IMR-90 (cell line): ENCODE measurements around the genes AIF1, PRRC2A and DDAH2.

DNA sequence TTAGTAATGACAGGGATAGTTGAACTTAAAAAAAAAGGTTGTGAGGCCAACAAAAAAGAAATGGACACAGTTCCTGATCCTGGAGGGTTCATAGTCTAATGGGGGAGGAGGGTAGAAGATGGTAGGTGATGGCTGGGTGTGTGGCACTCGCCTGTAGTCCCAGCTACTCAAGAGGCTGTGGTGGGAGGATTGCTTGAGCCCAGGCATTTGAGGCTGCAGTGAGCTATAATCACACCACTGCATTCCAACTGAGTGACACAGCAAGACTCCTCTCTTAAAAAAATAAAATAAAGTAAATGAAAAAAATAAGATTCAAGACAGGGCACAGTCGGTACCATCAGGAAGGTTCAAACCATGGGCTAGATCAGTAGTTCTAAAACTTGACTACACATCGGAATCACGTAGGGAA, 2.3 kb upstream of the MICB start:
- RRBS = no CpG with 5 or more reads among the region's 4 CpGs
CAGE:
- cytosol, long polyA plus RNA = no peak
- long polyA plus RNA = no peak
- nucleus, long polyA plus RNA = no peak

DNA sequence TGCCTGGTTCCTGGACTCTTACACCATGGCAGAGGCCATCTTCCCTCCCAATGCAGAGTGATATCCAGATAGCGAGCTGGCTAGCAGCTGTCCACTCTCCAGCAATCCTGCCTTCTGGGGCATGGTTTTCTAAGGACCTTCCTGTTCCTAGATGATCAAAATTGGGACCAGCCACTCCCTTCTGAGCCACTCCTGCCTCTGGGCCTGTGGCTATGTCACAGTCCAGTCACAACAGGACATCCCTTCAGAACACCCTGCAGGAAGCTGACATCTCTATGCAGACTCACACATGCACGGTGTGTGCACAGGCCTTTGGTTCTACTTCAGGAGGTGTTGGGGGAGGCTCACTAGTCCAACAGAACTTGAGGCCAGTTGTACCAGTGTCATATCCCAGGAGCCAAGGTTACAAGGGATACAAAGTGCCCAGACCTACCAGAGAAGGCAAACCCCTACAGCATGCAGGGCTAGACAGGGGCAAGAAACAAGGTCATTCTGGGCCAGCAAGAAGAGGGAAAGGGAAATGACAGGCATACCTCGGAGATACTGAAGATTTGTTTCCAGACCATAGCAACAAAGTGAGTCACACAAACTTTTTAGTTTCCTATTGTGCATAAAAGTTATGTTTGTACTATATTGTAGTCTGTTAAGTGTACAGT, 2.7 kb upstream of the MCCD1 start:
- RRBS = no CpG with 5 or more reads among the region's 3 CpGs
CAGE:
- cytosol, long polyA plus RNA = no peak
- long polyA plus RNA = no peak
- nucleus, long polyA plus RNA = no peak

DNA sequence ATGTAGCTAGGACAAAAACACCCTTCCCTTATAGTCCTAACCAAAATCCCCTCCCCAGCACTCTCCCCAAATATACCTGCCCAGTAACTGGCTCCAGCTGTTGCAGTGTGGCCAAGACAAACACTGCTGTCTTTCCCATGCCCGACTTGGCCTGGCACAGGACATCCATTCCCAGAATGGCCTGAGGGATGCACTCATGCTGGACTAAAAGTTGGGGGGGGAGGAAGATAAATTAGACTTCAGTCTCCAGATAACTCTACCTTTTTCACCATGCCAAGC, 2.8 kb downstream of the DDX39B start:
- RRBS = no CpG with 5 or more reads among the region's 1 CpG
CAGE:
- cytosol, long polyA plus RNA = no peak
- long polyA plus RNA = no peak
- nucleus, long polyA plus RNA = no peak

DNA sequence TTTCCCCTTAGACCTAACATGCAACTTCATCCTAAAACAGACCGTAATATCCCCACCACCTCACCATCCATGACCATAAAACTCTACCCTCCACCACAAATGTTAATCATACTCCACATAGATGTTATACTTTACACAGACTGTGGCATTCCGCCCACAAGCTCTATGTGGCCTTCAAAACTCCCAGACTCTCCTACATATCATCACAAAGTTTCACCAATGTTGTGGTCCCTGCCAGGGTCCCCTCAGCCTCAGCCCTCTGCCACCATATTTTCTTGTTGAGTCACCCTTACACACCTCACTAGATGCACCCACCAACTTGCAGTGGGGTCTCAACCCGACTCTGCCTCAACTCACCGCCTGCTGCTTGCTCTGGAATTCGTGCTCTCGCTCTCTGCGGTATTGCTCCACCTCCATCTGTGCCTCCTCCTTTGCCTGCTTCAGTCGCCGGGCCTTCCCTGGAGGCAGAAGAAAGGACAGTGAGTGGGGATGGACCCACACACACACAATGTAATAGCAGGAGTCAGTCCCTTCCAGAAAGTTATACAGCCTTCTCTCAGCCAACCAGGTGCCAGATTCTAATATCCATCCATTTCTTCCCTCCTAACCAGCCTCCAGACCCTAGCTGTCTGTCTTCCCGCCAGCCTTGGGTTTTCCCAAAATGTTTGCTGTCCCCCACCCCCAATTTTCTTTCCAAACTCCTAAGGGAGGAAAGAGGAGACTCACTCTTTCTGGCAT, 487 bp downstream of the ATP6V1G2 start:
- RRBS = no CpG with 5 or more reads among the region's 10 CpGs
CAGE:
- cytosol, long polyA plus RNA = no peak
- long polyA plus RNA = no peak
- nucleus, long polyA plus RNA = no peak

GRCh38 chr6:31614796-31615495, at the start of gene AIF1:
AIF1 (plus strand) TSS chr6:31615234.
- RRBS = no CpG with 5 or more reads among the region's 5 CpGs
CAGE:
- cytosol, long polyA plus RNA = no peak
- long polyA plus RNA = no peak
- nucleus, long polyA plus RNA = no peak

DNA sequence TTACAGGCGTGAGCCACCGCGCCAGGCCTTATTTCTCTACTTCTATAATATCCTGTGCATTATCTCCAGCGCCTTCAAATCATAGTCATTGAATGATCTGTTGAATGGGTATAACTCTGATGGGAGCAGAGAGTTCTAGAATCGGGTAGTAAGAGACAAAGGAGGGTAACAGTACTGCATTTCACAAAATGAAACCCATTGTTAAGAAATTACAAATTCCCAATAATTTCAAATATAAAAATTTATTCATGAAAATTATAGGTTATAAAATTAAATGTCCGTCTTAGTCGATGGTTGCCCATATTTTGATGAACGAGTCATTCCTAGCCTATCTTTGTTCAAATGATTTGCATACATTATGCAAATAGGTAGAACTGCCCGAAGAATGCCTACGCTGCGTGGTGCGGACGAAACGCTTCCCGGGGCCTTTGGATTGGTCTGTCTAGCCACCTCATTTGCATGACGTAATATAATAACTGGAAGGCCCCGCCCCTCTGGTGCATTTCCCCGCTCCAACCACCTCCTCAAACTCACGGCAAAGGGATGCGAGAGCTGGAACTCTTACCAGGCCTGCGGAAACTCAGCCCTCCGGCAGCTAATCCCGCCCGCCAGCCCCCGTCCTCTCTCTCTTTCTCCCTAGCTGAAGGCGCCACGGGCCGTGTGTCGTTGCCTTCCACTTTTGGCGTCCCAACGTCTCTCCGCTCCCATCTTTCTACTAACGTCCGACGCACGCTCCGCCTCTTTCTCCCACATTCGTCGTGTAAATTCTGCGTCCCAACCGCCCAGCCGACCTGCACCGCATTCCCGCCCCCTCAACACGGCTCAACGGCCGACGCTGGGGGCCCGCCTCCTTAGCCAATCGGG, 659 bp upstream of the PRRC2A start:
- RRBS = no CpG with 5 or more reads among the region's 50 CpGs
CAGE:
- cytosol, long polyA plus RNA = no peak
- long polyA plus RNA = no peak
- nucleus, long polyA plus RNA = no peak

GRCh38 chr6:31620488-31621125, at the start of gene PRRC2A:
PRRC2A (plus strand) TSS chr6:31620715.
- RRBS = 2% methylated on average over 26 of the region's 57 CpGs
CAGE:
- cytosol, long polyA plus RNA = no peak
- long polyA plus RNA = start-site peak on the plus strand at chr6:31620711-31620776, 82 and 369 reads in 2 replicates
- nucleus, long polyA plus RNA = no peak

DNA sequence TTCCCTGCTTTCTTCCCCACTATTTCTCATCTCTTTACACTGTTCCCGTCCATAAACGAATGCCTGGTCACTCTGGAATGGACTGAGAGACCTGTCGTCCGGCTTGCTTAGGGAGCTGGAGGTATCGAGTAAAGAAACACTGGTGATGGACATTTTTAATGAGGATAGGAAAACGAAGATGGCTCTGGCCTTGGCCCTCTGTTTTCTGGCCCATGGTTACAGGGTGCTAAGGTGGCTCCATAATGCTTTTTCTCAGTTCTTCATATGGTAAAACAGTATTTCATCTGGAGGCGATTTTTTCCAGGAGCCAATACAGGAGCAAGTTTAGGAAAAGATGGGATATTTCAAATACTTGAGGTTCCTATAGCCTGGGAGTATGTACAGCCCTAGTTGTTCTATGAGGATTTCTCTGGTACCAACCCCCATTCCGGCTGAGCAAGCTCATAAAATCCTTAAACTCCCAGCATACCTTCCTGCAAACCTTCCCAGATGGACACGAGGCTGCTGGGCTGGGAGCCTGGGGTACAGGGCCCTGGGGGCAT, 1.3 kb downstream of the PRRC2A start:
- RRBS = no CpG with 5 or more reads among the region's 9 CpGs
CAGE:
- cytosol, long polyA plus RNA = no peak
- long polyA plus RNA = no peak
- nucleus, long polyA plus RNA = no peak

GRCh38 chr6:31690182-31690868, 9.5 kb upstream of the LY6G5C start:
- RRBS = no CpG with 5 or more reads among the region's 6 CpGs
CAGE:
- cytosol, long polyA plus RNA = no peak
- long polyA plus RNA = no peak
- nucleus, long polyA plus RNA = no peak

DNA sequence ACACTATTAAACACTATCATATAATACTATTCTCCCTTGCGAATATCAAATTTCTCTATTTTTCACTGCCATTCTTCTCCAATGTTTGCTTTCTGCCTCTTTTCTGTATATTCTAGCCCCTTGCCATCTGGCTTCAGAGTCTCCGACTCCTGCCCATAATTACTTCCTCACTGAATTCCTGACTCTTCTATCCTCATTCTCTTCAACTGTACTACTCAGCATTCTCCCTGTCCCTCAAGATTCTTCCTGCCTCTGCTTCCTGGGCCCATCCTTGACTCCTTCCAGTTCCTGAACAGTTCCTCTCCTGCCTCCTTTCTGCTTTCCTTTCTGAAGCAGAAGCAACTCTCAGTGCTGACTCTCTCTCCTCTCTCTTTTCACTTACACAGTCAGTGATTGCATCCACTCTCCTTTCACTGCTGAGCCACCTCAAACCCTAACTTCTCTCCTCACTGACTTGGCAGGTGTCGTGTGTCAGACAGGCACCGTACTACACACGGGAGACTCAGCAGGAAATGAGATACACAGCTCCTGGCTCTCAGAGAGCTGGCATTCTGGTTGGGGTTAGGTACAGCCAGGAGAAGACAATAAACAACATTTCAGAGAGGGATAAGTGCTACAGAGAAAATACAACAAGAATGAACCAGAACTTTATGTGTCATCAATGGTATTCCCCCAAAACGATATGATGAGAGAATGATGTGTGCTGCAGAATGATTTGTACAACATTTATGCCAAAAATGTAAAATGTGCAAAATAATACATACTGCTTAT, 5.6 kb downstream of the ABHD16A start:
- RRBS = no CpG with 5 or more reads among the region's 6 CpGs
CAGE:
- cytosol, long polyA plus RNA = no peak
- long polyA plus RNA = no peak
- nucleus, long polyA plus RNA = no peak

DNA sequence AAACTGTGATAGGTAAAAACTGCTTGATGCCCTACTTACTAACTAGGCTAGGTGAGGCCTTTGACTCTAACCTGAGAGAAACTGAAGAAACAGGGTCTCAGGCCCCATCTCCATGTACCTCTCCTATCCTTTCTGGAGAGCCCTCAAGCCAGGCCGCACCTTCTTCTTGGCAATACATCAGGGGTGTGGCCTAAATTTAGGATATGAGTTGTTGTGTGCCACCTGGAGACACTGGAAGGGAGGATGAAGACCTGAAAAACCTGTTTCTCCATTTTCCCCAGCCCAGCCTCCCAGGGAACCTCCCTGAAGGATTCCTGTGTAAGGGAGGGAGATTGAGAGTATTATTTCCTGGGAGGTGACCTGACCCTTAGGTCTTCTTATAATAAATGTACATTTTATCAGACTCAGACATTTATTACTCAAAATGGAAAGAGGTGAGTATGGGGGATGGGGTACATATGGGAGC, 3.1 kb downstream of the LY6G6D start:
- RRBS = no CpG with 5 or more reads among the region's 1 CpG
CAGE:
- cytosol, long polyA plus RNA = no peak
- long polyA plus RNA = no peak
- nucleus, long polyA plus RNA = no peak

DNA sequence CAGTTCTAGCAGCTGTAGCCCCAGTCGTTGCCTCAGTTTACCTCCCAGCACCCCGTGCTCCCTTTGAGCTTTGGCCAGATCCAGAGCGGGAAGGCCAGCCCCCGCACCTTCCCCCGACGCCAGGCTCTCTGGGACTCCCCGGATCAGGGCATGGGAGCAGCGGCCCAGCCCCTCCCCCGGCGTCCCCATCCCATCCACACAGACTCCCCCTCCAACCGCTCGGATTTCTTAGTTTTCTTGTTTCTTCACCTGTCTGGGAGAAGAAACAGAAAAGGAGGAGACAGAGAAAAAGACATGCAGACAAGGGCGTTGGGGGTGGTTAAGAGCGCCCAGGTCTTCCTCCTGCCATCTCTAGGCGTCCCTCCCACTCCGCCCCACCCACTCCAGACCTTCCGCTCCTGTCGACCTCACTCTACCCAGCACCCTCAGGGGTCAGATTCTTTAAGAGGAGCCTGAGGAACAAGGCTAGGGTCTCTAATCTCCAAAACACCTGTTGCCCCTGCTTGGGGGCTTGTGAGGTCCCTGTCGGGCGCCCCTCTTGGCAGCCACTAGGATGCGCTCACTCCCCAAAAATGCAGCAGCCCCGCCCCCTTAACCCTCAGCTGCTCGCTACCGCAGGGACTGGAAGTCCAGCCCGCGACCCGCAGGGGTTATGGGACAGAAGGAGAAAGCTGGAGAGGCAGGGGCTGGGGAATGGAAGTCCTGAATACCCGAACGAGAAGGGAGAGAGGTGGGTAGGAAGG, at the start of gene DDAH2:
Gene DDAH2, minus strand, starts transcription at position 327 of the 743 bp plus-strand sequence.
- RRBS = 7% methylated on average over 2 of the region's 29 CpGs
CAGE:
- cytosol, long polyA plus RNA = no peak
- long polyA plus RNA = no peak
- nucleus, long polyA plus RNA = no peak

DNA sequence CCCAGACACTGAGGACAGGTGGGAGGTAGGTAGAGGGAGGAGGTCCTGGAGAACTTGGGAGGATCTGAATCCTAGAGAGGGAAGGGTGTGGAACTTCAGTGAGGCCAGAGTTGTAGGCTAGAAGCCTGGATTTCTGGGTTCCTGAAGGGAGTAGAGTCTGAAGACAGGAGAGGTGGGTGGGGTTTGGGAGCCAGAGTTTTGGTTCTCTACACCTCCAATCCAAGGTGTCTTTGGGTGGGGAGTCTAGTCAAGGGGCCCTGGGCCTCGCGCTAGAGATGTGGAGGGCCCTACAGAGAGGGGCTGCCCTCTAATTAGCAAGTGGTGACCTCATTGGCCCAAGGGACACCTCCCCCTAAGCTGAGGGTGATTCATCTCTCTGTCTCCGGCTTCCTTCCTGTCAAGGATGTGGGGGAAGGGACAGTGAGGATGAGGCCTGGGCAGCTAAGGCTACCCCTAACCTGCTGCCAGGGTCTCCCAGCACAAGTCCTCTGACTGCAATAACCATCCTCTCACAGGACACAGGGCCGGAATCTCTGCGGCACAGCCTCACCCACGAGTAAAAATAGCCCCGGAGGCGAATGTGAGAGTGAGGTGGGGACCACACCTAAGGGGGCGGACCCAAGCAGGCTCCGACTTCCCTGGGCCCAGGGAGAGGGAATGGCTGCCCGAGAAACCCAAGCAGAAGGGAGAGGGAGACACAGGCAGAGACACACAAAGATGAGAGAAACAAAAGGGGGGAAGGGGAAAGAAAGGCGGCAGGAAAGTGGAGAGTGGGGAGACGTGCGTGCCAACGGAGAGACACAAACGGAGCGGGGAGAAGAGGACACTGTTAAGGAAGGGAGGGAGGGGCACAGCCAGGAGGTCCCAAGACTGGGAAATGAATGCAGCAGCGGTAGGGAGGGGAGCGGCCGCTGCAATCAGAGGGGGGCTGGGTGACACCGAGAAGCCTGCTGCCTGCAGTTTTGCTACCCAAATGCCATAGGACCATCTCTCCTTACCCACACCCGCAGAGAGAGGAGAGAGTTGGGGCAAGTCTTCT, 1.5 kb downstream of the CLIC1 start:
- RRBS = no CpG with 5 or more reads among the region's 22 CpGs
CAGE:
- cytosol, long polyA plus RNA = no peak
- long polyA plus RNA = no peak
- nucleus, long polyA plus RNA = no peak

GRCh38 chr6:31775656-31776006, 1.5 kb downstream of the VWA7 start:
- RRBS = no CpG with 5 or more reads among the region's 14 CpGs
CAGE:
- cytosol, long polyA plus RNA = no peak
- long polyA plus RNA = no peak
- nucleus, long polyA plus RNA = no peak

DNA sequence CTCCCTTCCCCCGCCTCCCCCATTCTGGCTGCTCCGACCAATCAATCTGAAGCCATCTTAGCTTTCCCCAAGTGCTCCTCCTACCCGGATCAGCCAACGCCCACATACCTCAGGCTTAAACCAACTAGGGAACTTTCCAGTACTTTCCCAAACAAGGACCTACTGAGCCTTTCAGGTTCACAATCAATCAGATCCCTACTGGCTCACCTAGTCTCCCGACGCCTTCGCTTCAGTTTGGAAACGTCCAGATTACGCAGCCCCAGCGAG, 468 bp downstream of the HSPA1L start:
- RRBS = no CpG with 5 or more reads among the region's 10 CpGs
CAGE:
- cytosol, long polyA plus RNA = no peak
- long polyA plus RNA = no peak
- nucleus, long polyA plus RNA = no peak

DNA sequence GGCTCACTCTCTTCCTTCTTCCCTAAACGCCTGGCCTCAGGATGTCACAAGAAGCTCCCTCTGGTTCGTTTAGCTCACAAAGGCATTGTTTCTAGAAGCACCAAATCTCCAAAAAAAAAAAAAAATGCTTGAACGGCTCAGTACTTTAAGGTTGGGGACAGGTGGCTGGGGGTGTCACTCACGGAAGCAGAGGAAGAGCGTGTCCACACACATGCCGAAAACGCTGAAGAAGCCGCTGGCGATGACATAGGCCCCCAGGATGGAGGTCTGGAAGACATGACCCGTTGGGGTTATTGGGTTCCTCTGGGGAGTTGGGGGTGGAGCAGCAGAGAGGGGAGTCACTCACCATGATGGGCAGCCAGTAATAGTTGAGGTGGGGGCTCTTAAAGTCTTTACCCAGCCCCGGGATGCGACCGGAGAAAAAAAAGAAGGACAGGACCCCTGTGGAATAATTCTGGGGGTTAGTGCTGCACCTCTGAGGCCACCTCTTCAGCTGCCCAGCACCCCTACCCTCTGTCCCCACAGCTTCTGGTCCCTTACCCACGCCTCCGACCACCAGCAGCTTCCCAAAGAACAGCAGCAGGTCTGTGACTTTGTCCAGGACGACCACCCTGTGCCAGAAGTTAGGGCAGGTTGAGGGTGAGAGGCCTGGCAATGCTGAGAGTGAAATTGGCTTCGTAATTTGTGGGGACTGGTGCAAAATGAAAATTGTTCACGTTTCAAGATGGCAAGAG, 2.0 kb upstream of the NEU1 start:
- RRBS = no CpG with 5 or more reads among the region's 18 CpGs
CAGE:
- cytosol, long polyA plus RNA = no peak
- long polyA plus RNA = no peak
- nucleus, long polyA plus RNA = no peak

GRCh38 chr6:31880343-31880601, 1.5 kb upstream of the SLC44A4 start:
- RRBS = no CpG with 5 or more reads among the region's 1 CpG
CAGE:
- cytosol, long polyA plus RNA = no peak
- long polyA plus RNA = no peak
- nucleus, long polyA plus RNA = no peak

- RRBS = 66% methylated on average over 12 of the region's 31 CpGs
CAGE:
- cytosol, long polyA plus RNA = no peak
- long polyA plus RNA = no peak
- nucleus, long polyA plus RNA = no peak
Observed at GRCh38 chr6:31970932-31971607, 868 bp downstream of the DXO start.

DNA sequence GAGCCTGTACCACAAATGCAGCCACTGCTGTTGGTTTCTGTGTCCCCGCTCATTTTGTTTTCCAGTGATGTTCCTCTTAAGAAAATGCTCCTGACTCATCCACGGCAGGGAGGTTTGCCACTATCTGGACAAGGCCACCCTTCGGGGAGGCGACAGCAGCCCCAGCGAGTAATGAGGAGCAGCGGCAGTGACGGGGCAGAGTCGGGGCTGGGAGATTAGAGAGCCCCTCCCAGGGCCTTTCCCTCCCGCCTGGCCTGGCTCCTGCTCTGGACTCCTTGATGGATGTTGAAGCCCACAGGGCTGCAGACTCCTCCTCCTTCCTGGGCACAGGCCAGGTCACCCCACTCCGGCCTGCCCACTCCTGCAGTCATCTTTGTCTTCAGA, 1.7 kb upstream of the C4B start:
- RRBS = no CpG with 5 or more reads among the region's 10 CpGs
CAGE:
- cytosol, long polyA plus RNA = no peak
- long polyA plus RNA = no peak
- nucleus, long polyA plus RNA = no peak

DNA sequence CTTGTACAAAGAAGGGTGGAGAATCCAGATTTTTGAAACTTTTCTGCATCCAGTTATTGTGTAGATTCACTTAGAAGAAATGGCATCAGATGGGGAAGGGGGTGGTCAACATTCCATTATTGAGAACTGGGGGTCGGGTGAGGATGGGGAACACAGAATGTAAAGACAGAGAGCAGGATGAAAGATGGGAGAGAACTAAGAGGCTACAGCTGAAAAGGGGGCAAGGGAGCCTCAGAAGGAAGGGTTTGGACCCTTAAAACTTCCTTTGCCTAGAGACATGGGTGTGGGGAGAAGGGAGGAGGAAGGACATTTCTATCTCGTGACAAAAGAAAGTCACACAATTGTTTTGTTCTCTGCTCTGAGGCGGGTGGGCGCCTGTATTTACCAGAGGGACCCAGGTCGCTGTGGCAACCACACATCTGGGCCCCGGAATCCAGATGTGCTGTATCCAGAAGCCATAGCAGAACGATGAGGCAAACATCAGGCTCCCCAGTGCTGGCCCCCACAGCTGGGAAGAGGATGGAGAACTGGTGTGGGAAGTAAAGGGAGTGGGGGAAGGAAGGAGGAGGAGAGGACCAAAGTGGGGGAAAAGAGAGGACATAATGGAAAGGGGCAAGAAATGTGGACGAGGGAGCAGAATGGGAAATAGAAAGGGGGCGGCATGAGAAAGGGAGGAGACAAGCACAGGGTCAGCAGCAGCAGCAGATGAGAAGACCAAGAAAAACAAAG, 3.2 kb upstream of the TNXB start:
- RRBS = no CpG with 5 or more reads among the region's 9 CpGs
CAGE:
- cytosol, long polyA plus RNA = no peak
- long polyA plus RNA = no peak
- nucleus, long polyA plus RNA = no peak